Measurements from ENCODE around the genes DRD1 and FGFR4.

GRCh38 chr5:173423220-173423930, 95.2 kb upstream of the STC2 start:
- PRO-cap: no peak

DNA sequence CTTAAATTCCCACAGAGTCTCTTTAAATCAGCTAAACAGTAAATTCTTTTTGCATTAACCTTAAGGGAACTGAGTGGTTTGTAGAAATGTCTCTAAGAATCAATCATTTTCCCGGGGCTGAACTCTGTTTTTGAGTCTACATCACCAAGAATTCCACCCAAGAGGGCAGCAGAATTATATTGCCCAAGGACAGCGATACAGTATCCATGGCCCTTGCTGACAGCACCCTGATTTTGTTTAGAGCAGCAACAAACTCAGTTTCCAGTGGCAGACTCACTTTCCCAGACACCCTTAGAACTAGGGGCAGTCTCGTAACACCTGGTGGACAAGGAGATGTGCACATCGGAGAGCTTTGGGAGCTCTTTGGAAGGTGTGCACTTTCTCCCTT, 82.8 kb downstream of the BOD1 start:
- PRO-cap: no peak

GRCh38 chr5:173554853-173555882, 61.3 kb downstream of the BOD1 start:
- PRO-cap: no peak

DNA sequence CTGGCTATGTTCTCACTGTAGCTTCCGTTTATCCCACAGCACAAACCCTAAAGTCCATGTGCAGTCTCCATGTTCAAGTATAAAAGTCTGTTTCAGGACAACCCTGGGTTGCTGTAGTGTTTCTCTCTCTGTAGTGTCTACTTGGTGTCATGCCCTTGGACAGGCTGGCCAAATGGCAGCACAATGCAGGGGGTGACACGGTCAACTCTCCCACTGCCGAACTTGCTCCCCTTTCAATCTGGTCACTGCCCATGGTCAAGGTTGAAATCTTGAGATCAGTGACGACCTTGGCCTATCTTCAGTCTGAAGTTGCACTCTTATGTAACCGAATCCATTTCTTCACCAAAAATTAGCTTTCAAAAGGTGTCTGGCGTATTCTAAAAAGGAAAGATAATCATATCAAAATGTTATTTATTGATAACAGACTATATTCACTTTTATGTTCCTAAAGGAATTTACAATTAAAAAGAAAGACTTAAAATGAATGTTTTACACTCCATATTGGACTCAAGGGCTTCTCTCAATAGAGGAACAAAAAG, 8.5 kb downstream of the BOD1 start:
- PRO-cap: no peak

DNA sequence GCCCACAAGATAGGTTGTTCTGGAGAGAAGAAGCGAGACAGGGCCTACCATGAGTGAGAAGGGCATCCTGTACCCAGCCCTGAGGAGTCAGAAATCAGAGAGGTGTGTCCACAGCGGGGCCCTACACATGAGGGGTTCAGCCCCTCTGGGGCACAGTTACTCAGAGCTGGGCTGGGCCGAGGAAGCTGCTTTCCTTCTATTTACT, 121.5 kb downstream of the NSG2 start:
- PRO-cap: no peak

DNA sequence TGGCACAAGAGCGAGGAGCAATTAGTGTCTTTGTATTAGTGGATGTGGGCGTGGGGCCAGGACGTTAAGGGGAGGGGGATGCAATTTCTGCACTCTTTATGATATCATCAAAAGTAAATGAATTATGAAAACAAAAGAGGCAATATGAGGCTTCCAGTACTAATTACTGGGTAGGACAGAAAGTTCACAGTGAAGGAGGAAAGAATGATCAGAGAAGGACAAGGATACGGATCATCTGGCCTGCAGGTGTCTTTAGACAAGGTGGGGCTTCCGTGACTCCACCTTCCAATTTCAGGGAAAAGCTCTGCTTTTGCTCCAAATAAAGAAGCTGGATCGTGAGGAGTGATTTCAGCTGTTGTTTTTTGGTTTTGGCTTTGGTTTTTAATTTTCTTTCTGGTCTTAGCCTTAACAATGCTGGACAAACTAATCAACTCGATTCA, 230.7 kb upstream of the MSX2 start:
- PRO-cap: no peak

GRCh38 chr5:174503407-174504244, 220.8 kb upstream of the MSX2 start:
- PRO-cap: no peak

DNA sequence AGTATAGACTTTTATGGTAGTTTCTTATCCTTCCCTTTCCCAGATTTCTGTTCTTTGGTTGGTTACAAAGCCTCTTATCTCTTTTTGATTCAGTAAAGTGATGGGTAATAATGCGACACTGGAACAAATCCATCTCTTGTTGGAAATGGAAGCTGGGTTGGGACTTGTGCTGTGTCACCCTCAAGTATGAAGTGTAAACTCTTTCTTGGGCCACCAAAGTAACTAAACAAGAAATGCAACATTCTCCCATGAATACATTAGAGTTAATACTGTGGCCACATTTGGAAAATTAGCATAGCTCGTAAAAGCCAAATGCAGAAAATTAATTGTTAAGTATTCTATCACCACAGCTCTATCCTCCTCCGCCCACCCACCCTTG, 3.3 kb downstream of the MSX2 start:
- PRO-cap: no peak

GRCh38 chr5:174987401-174987783, 263.0 kb downstream of the MSX2 start:
- PRO-cap: no peak

DNA sequence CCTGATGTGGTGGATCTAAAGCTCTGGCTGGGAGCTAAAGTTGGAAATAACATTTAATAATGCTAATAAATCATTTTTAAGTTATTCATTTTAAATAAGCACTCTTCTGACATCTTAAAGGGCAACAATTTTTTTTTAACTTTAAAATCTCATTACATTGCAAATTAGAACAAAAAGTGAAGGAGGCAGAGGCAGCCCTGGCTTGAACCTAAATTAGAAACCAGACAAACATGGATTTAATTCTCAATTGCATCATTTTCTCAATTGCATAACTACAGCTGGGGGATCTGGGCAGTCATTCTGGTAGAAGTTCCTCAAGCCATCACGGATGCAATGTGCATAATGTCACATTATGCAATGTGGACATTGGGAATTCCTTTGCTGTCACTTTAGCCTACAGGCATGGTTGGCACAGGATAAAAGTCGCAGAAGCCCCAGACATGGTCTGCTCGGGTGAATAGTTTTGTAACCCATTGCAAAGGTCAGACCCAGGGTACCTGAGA, 290.5 kb downstream of the MSX2 start:
- PRO-cap: no peak

DNA sequence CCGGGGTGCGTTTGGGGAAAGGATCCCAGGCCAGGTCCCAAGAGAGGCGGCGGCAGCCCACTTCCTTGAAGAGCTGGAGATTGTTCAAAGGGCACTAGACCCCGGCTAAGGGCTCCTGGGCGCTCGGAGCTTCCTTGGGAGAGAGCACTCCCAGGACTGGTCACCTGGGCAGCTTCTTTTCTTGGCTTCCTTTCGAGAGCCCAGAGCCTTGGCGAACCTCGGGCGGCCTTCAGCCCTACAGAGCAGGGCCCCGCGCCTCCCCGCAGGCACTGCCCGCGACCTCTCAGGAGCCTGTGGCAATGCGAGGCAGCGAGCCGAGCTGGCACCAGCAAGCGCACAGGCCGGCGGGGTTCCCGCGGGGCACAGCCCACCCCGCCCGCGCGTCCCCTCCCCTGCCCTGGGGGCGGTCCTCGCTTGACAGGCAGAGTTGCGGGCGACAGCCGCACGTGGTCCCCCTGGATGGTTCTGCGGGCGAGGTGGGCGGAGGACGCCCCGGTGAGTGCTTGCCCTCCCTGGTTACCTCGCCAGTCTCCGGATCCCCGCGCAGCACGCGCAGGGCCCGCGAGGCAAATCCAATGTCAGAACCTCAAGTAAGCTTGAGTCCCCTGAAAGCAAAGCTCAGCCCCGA, at the start of gene DRD1:
DRD1 (minus strand) TSS at position 338 of the 628 bp plus-strand sequence.
- PRO-cap: no peak

- PRO-cap: bidirectional peak, plus-strand start at chr5:175478995, minus-strand start at chr5:175478954; unidirectional peak, minus-strand start at chr5:175479367
Measured at GRCh38 chr5:175478721-175479557, 579 bp downstream of the SFXN1 start.

DNA sequence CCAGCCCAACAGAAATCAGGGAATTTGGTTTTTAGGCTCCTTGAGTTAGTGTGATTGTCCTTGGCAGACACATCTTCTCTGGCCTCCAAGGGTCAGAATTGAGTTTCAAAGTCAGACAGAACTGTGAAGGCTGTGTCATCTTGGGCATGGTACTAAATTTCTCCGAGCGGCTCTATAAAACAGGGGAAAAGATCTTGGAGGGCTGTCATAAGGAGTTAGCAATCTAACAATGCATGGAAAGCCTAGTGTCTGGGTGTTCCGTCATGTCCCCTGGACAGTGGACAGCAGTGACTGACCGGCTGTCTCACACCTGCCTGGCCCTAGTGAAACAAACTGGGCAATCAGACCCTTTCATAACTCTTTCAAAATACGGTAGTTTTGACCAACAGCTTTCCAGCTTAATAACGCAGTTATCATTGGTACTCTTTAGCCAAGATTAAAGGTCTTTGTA, 3.6 kb downstream of the SFXN1 start:
- PRO-cap: no peak

DNA sequence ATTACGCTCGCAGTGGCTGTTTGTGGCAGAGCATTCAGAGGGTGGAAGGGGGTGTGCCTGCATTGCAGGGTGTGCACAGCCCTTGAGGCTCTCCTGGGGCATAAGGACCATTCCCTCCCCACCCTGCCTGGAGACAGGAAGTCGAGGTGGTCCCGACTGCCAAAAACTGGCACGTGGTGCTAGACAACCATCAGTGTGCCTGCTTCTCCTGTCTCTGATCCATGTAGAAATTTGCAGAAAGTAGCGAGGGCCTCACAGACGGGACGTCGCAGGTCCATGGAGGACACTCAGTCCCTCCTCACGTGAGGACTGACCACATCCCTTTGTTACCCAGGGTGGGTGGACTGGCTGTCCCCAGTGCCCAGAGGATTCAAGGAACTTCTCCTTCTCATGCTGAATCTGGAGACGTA, 35.3 kb downstream of the HRH2 start:
- PRO-cap: no peak

GRCh38 chr5:176341755-176342192, 19.8 kb downstream of the KIAA1191 start:
- PRO-cap: no peak

DNA sequence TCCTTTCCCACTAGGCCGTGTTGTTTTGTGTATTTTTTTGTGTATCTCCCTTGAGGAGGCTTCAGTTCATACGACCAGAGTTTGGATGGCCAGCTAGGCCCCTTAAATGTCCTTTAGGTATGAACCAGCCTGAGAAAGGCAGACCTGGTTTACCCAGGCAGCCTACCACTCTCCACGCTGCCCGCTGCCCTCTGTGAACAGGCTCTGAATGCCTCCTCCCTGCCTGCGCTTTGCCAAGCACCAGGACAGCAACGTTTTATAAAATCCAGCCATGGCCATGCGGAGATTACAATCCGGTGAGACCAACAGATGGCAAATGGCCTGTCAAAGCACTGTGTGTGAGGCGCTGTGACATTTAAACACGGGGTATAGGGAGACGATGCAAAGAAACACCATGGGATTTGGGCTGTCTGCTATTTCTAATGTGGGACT, 667 bp upstream of the CLTB start:
- PRO-cap: no peak

GRCh38 chr5:176436583-176437074, 11.6 kb upstream of the FAF2 start:
- PRO-cap: no peak

DNA sequence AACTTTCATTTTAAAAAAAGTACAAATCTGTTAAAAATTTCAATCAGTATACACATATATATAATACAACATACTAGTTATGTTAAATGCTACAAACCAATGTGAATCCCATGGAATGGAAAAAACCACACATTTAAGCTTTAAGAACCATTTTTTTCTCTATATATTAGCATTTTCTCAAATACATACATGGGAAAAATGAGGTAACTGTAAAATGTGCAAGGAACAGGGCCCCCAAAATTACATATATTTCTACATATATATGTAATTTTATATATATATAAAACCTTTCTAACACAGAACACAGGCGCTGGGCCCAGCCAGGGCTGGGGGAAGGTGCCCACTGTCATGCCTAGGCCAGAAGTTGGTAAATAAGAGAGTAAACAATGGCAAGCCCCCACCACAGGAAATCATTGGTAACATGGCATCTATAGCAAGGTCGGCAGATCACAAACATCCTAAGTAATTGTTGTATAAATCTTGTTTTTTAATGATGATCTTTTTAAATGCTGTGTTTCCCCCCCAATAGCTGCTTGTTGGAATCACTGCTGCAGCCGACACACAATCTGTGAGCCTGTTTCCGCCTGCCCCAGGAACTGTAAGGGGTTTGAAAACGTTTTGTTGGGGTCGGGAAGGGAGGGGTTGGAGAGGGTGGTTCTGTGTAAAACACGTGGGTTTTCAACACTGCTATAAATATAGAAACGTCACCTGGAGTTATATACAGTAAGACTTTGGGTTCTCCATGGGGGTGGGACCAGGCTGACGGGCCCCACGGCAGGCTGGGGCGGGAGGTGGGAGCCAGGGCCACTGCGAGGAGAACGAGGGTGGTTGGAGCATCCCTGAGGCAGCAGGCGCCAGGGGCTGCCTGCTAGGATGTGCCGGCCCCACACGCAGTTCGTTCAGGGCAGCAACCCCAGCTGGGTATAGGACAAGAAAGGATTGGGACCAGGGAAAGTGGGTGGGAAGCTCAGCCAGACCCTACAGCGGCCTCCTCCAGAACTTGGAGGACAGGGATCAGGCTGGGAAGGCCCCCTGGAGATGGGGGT, 10.1 kb downstream of the RNF44 start:
- PRO-cap: no peak

- PRO-cap: bidirectional peak, plus-strand start at chr5:177086916, minus-strand start at chr5:177086999; bidirectional peak, plus-strand start at chr5:177087294, minus-strand start at chr5:177087221; bidirectional peak, plus-strand start at chr5:177087554, minus-strand start at chr5:177087532
Measured at GRCh38 chr5:177086768-177087680, at the start of gene FGFR4. Gene FGFR4 (plus strand): TSS chr5:177086915.

GRCh38 chr5:177089109-177089815, 2.5 kb downstream of the FGFR4 start:
- PRO-cap: no peak

Measured in progenitor cell of endocrine pancreas (in vitro differentiated cells).